LUHMES (cell line): ENCODE measurements around a stretch of chr19.

DNA sequence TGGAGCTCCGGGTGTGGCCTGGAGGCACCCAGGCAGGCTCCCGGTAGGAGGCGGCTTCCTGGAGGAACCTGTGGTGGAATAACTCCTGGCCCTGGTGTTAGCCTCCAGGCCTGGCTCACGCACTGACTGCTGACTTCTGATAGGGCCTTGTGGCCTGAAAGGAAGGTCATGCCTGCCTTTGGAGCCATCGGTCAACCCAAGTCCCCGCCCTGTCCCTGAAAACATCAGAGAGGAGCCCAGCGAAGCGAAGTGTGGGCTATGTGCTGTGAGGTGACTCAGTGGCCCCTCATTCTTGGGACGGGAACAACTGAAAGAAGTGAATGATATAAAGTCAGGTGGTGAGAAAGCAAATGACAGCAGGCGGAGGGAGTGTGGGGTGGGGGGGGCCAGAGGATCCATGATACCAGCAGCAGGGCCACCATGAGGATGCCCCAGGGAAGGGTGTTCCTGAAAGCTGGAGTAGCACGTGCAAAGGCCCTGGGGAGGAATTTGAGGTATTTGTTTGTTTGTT is 12.0 kb upstream of the JUND start:
- PRO-cap: no peak

GRCh38 chr19:18306040-18306662 is 16.7 kb downstream of the LSM4 start:
- PRO-cap: no peak

DNA sequence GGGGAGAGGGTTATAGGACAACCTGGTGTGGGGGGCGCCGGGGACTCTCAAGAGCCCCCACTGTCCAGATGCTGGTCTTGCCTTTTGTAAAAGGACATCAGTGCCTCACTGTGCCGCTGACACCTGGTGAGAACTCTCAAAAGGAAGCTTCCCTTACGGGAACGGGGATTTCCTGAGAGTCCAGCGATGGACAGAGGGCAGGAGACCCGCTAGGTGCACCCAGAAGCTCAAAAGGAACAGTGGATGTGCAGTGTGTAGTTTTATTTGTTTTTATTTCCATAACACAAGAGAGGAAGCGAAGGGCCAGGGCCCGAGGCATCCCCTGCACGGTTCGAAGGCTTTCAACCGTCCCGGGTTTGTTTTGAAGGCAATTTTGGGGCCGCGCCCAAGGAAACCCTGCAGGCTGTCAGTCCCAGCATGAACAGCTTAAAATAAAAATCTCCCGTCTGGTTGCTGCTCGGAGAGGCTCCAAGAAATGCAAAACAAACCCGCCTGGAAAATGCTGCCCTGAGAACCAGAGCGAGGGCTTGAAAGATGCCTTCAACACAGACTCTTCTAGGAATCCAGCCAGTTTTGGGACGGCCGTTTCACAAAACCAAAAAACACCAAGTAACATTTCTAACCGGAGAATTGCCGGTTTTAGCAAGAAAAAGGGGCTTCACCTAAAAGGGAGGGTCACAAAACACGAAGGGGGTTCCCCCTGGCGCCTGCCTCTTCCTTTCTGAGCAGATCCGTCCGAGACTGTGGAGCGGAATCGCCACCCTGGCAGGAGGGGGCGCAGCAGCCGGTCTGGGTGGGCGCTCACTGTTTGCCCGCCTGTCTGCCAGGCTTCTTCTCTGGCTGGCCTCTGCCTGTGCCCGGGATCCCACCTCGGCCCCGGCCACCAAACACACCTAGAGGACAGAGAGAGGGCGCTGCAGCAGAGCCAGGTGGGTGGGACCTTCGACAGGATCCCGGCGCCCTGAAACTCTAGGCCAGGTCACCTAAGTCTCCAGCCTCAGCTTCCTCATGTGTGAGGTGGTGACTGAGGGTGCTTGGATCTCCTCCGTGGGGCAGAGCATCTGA is 15.9 kb downstream of the LSM4 start:
- PRO-cap: no peak

GRCh38 chr19:18311405-18311880 is 11.4 kb downstream of the LSM4 start:
- PRO-cap: no peak

- PRO-cap: no peak
Measured at GRCh38 chr19:18322131-18322774, 623 bp downstream of the LSM4 start.

- PRO-cap: no peak
Measured at GRCh38 chr19:18380013-18380778, 5.8 kb upstream of the GDF15 start.

DNA sequence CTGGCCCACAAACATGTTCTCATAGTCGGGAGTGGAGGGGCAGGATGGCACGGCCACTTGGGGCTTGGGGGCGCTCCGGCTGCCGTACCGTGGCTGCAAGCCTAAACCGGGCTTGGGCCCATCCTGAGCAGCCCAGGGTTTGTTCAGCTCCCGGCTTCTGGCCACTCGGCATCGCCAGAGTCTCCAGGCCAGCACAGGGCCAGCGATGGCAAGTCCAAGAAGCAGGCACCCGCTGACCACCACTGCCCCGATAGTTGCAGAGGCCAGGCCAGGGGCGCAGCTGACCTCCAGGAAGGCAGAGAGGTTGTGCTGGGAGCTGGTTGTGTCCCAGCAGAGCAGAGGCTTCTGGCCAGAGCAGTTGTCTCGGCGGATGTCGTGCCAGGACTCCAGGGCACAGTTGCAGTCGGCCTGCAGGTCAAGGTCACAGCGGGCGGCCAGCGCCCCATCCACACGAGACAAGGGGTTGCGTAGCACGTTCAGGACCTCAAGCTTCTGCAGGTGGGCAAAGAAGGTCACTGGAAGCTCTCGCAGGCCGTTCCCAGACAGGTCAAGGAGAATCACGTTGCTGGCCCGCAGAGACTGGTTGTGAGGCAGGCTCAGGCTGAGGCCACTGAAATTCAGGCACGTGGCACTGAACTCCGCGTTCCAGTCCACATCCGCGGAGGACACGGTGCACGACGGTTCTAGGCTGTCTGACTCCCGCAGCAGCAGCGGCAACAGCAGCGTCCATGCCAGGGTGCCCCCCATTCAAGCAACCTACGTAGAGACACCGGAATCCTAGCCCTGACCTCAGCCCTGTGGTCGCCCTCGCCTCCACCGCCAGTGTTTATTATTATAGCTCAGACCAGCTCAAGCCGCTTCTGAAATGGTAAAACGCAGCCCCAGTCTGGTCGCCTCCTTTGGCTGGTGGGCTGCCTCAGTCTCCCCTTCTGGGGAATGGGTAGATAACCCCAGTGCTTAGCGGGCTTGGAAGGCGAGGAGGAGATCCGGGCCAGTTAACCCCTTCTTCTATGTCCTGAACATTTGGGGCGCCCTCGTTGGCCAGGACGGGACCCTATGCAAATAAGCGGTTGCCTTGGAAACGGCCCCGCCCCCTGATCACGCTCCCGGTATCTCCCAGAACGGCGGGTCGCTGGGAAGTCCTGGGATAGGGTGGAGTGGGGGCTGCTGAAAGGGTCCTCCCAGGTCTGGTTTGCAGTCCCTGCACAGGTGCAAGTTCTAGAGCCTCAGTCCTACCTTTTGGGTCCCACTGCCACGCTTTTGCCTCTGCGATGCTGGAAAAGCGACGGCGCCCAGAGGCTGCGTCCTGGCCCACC is 747 bp downstream of the LRRC25 start:
- PRO-cap: no peak

DNA sequence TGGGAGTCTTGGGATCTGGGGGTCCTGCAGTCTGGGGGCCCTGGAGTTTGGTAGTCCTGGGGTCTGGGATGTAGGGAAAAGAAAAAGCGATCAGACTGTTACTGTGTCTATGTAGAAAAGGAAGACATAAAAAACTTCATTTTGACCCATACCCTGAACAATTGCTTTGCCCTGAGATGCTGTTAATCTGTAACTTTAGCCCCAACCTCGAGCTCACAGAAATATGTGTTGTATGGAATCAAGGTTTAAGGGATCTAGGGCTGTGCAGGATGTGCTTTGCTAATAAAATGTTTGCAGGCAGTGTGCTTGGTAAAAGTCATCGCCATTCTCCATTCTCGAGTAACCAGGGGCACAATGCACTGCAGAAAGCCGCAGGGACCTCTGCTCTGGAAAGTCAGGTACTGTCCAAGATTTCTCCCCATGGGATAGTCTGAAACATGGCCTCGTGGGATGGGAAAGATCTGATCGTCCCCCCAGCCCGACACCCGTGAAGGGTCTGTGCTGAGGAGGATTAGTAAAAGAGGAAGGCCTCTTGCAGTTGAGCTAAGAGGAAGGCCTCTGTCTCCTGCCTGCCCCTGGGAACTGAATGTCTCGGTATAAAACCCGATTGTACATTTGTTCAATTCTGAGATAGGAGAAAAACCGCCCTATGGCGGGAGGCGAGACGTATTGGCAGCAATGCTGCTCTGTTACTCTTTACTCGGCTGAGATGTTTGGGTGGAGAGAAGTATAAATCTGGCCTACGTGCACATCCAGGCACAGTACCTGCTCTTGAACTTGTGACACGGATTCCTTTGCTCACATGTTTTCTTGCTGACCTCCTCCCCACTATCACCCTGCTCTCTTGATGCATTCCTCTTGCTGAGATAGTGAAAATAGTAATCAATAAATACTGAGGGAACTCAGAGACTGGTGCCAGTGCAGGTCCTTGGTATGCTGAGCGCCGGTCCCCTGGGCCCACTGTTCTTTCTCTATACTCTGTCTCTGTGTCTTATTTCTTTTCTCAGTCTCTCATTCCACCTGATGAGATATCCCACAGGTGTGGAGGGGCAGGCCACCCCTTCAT is 5.3 kb upstream of the LRRC25 start:
- PRO-cap: no peak

GRCh38 chr19:18442903-18443794 is 5.2 kb upstream of the ISYNA1 start:
- PRO-cap: no peak

GRCh38 chr19:18457980-18458355 is 20.0 kb upstream of the ISYNA1 start:
- PRO-cap: no peak

- PRO-cap: no peak
Measured at GRCh38 chr19:18493295-18493888, 28.5 kb downstream of the ELL start.

DNA sequence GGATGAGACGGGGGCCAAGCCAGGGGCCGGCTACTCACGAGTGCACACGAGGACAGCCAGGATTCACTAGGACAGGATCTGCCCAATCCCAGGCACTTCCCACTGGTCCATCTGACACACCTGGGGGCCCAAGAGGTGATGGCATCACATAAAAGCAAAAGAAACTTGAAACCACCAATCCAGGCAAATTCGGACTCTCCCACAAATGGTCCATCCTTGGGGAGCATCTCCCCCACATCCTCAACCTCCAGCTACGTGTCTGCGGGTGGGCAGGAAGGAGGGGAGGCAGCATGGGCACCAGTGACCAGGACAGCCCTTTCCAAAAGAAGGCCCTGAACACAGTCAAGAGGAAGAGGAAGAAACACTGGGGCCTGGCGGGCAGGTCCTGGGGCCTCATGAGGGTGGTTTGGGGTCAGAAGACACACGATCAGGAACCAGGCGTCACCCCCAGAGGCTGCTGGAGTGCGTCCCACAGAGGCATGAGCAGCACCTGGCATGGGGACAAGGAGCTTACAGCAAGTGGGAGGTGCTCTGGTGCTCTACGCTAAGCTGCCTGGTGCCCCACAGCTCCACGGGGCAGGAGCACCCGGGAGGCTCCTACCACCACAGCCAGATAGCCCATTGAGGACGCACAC is 20.2 kb downstream of the ELL start:
- PRO-cap: no peak

DNA sequence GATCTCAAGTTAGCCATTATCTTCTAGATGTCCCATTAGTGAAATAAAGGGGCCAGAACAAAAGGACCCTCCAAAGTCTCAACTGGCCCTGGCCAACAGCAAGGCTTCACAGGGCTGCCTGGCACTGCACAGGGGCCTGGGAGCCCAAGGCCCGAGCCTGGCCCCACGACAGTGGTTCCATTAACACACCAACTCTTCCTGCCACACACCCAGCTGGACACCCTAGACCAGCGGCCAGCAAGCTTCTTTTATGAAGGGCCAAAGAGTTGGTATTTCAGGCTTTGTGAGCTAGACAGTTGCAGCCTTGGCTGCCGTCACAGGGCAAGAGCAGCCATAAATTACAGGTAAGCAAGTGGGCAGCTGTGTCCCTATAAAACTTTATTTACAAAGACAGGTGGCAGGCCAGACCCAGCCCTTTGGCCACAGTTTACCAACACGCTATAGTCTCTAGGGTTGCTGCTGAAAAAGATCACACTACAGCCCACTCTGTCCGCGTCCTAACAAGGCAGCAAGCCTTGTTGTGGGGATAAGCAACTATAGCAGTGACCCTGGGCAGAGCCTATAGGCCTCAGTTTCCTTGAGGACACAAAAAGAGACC is 13.3 kb downstream of the ELL start:
- PRO-cap: no peak

GRCh38 chr19:18514745-18515837 is 6.8 kb downstream of the ELL start:
- PRO-cap: no peak

GRCh38 chr19:18518560-18519061 is 3.3 kb downstream of the ELL start:
- PRO-cap: no peak

- PRO-cap: no peak
Measured at GRCh38 chr19:18568916-18569518, 2.6 kb upstream of the UBA52 start.

DNA sequence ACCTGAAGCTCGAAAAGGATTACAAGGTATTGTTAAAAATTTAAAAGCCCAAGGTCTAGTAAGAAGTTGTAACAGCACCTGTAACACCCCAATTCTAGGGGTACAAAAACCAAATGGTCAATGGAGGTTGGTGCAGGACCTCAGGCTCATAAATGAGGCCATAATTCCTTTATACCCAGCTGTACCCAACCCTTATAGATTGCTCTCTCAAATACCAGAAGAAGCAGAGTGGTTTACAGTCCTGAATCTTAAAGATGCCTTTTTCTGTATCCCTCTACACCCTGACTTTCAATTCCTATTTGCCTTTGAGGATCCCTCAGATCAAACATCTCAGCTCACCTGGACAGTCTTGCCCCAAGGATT is 7.5 kb upstream of the REX1BD start:
- PRO-cap: no peak

- PRO-cap: no peak
Measured at GRCh38 chr19:18637232-18637753, 465 bp downstream of the KLHL26 start.

DNA sequence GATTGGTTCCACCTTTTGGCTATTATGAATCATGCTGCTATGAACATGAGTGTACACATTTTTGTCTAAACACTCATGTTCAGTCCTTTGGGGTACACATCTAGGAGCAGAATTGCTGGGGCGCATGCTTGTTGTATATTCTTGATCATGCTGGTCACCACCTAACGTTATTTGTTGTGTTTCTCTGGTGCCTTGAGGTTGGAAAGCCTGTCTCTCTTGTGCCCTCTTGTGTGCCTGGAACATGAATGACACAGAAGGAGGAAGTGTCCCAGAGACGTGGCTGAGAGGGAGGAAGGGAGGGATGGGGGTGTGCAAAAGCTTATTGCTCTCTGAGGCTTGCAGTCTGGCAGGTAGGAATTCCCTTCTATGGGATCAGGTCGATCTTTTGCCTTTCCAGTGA is 7.5 kb downstream of the KLHL26 start:
- PRO-cap: no peak

- PRO-cap: no peak
Measured at GRCh38 chr19:18645097-18645730, 8.4 kb downstream of the KLHL26 start.